AG08470 (cell line): ENCODE data around the gene IL7R.

GRCh38 chr5:34656710-34657381, 718 bp downstream of the RAI14 start:
- RRBS: 2% methylated on average over 32 of the region's 57 CpGs

GRCh38 chr5:34658016-34658457, 1.9 kb downstream of the RAI14 start:
- RRBS: no CpG with 5 or more reads among the region's 4 CpGs

DNA sequence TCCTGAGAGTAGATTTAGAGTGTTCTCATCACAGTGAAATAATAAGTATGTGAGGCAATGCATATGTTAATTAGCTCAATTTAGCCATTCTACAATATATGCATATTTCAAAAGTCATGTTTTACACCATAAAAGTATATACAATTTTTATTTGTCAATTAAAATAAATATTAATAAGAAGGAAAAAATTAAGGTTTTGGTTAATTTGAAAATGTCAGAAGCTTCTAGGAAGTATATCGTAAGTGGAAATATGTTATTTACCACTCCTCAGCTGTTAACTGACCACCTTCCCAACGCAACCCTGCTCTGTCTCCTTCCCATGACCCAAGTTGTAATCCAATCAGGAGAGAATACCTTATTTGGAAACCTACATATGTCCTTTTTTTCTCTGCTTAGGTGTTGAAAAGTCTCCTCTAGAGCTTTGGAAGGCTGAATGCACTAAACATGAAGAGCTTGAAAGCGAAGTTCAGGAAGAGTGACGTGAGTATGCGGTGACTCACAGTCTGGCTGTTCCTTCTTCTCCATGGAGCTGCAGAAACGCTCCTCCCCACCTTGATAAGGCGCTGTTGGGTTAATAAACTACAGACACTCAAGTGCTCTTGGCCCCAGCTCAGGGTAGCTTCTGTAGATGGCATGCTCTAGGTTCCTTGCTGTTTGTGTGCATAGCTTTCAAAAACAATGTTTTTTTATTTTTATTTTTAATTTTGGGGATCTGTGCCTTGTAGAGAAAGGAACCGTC, 30.5 kb downstream of the RAI14 start:
- RRBS: no CpG with 5 or more reads among the region's 8 CpGs

- RRBS: no CpG with 5 or more reads among the region's 5 CpGs
Observed at GRCh38 chr5:34930420-34930781, 1.0 kb downstream of the DNAJC21 start.

DNA sequence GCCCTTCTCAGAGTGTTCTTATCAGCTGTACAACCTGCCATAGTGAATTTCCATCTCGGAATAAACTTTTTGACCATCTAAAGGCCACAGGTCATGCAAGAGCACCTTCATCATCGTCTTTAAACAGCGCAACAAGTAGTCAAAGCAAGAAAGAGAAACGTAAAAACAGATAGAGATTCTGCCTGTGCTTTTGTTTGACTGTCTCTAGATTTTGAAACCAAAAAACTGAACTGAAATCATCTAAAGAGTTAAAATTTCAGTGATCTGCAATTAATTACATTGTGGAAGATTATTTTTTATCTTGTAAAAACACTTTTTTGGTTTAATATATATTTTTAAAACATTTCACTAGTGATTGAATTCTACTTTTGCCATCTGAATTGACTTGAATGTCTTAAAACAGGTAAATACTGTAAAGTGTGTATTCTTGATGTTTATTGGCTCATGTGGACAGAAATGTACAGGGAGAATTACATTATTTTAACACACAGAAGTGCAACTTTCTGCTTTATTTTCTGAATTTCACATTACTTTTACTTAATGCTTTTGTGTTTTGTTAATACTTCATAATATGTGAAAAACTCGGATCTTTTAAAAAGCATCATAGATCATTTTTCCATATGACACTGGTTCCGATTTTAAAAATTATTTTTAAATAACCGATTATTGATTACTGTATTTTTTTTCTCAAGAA, 25.3 kb downstream of the DNAJC21 start:
- RRBS: no CpG with 5 or more reads among the region's 7 CpGs

GRCh38 chr5:35026933-35027367, 20.8 kb downstream of the AGXT2 start:
- RRBS: no CpG with 5 or more reads among the region's 5 CpGs

DNA sequence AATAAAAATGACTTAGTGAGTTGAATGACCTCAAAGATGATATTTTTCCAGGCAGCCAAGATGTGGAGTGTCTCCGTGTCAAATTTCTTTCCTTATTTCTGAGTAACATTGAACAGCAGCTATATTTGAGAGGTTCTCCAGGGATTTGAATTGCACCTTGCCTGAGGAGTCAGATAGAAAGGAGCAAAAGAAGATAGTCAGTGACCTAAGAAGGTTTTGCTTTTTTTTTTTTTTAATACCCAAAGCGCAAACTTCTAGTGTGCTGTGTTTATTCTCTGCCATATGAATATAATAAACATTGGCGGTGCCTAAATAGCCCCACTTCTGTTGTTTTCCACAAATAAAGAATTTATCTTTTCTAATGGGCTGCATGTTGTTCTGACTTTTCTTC, 467 bp upstream of the PRLR start:
- RRBS: no CpG with 5 or more reads among the region's 3 CpGs

- RRBS: no CpG with 5 or more reads among the region's 4 CpGs
Observed at GRCh38 chr5:35803100-35803582, 53.5 kb upstream of the IL7R start.

DNA sequence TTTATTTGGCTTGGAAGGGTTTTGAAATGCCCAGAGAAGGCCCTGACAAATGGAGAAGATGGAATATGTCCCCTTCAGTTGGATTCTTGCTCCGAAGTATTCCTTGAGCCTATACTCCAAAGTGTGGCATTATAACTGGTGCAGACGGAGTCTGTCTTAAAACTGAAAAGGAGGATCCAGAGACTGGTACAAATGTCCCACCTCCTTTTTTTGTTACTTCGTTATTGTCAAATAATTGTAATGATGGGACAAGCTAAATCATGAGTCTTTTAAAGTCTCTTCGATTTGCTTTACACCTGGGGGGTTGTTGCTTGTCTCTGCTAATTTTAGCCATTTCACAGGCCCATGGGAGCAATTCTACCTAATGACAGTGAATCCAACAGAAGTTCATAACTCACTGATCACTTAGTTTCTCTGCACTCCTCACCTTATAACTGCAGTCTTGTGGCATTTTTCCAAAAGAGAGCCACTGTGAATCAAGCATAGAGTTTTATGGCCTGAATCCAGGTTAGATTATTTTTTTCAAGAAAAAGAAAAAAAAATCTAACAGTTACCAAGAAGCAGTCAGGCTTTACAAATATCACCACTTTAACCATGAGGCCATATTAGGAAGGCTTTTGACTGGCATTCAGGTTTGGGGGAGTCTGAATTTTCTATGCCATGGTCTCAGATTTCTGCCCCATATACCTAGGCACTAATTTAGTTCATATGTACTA, 1.6 kb upstream of the IL7R start:
- RRBS: no CpG with 5 or more reads among the region's 4 CpGs

GRCh38 chr5:35856550-35857410, at the start of gene IL7R:
IL7R (plus strand) TSS chr5:35856891.
- RRBS: no CpG with 5 or more reads among the region's 1 CpG

GRCh38 chr5:35863274-35863807, 6.7 kb downstream of the IL7R start:
- RRBS: no CpG with 5 or more reads among the region's 4 CpGs

DNA sequence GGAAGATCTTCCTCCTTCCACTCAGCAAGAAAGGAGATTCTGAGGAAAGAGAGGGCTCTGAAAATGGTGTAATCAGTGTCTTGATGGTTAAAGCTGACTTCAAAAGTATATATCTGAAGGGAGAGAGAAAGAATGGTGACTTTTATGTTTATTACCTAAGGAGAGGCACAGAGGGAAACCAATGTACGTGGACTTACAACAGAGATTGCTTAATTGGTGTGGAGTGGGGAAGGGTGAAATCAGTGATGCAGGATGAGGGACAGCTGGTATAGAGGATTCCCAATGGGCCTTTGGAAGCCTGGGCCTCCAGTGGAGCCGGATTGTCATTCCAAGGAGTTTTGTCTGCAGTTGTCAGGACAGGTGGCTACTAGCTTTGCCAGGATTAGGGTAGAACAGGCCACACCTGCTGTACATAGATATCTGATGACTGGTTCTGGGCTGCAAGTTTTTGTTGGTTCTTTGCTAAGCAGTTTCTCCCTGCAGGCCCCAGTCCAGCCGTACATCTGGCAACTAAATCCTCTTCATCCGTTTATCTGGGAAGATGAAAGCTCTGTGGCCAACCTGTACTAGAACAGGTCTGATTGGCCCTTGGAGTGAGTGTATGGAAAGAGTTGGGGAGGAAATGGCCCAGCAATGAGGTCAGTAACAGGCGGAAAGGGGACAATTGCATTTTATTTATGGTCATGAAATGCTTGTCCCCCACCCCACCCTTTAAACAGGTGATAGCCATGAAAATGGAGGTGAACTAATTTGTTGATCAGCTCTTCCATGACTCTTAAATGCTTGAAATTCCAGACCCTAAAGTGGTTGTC, 4.3 kb downstream of the SKP2 start:
- RRBS: no CpG with 5 or more reads among the region's 5 CpGs

DNA sequence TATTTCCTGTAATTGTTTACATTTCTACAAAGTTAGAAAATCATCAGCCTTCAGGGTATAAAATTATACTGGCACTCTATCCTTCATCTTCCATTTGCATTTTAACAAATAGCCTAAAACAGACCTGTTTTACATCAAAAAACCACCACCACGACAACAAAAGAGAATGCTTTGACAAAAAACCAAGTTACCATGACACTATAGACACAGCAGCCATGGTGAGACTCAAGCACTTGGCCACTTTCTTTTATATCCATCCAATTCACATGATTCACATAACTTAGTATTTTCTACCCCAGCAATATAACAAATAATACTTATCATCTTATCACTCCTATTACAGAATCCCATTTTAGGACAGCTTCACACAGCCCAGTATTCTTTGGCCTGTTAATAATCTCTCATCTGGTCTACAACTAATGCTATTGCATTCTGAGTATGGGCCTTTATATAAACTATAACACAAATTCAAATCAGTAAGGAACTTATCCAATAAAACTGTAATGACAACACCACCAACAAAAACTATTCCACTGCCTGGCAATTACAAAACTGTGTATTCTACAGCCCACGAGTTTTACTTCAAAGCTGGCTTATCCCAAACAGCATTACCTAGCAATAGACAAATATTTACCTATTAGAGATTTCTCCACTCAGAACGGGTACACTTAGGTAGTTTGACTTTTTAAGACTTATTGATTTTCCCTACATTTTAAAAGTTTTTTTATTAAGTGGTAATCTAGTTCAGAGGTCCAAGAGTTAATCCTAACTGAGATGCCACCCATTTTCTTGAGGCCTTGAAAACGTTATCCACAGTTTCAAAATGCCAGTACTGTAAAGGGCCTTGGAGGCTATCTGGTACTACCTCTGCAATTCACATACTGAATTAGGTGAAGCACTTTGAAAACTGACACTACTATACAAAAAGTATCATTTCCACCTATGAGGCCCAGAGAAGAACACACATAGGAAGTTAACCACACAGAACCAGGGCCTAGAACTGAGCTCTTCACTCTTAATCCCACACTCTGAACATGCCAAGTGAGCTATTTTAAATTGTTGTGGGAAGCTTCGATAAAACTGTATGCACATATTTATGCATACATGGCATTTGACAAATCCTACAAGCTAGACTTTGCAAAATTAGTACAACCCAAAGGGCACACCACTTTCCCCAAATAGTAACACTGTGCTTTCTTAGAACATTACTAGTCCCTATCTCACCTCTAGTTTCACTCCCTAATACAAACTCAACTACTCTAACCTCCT, 2.4 kb downstream of the NADK2 start:
- RRBS: no CpG with 5 or more reads among the region's 5 CpGs

GRCh38 chr5:36570248-36570912, 36.0 kb upstream of the SLC1A3 start:
- RRBS: no CpG with 5 or more reads among the region's 5 CpGs

DNA sequence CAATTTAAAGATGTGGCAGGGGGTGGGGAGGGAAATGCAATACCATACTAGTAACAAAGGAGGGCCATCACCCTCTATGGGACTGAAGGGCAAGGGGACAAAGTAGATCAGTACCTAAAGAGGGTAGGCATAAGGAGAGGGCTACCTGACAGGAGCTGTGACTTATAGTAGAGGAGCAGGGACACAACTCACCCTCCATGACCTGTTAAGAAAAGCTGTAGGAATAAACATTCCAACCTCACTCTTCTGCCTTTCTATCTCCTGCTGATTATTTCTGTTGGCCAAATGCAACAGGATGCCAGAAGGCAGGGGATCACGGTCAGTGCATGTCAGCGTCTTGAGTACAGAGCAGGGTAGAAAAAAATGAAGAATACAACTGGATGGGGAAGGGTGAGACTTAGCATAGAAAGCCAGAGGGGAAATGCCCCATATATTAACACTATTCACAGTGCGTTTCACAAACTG, 31.3 kb upstream of the SLC1A3 start:
- RRBS: no CpG with 5 or more reads among the region's 3 CpGs

GRCh38 chr5:36611481-36612112, 5.2 kb downstream of the SLC1A3 start:
- RRBS: no CpG with 5 or more reads among the region's 8 CpGs

DNA sequence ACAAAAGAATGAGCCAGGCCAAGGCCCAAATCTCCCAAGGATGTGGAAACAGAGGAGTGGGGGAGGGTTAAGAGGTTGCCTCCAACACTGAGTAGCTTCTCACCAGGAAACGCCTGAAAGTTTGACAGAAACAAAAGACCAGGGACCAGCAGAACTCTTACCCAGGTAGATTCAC, 12.6 kb downstream of the SLC1A3 start:
- RRBS: no CpG with 5 or more reads among the region's 1 CpG

- RRBS: 1% methylated on average over 17 of the region's 25 CpGs
Observed at GRCh38 chr5:36876511-36876728, 149 bp upstream of the NIPBL start.

- RRBS: no CpG with 5 or more reads among the region's 7 CpGs
Observed at GRCh38 chr5:36984350-36985422, 108.1 kb downstream of the NIPBL start.

DNA sequence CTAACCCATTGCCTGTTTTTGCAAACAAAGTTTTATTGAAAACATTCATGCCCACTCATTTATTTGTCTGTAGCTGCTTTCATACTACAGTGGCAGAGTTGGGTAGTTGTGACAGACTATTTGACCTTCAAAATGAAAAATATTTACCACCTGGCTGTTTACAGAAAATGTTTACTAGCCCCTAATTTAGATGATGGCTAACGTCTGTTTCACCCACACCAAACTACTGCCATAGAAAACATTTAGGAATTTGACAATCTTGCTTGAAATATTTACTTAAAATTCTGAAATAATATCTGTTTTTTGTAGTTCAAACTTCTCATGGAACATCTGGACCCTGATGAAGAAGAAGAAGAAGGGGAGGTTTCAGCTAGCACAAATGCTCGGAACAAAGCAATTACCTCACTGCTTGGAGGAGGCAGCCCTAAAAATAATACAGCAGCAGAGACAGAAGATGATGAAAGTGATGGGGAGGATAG, 185.7 kb downstream of the CPLANE1 start:
- RRBS: no CpG with 5 or more reads among the region's 2 CpGs